Tibial artery (tissue), 1 donor: ENCODE measurements around a stretch of chr6.

- PRO-cap: no peak
Measured at GRCh38 chr6:151916693-151917526, 109.4 kb downstream of the ESR1 start.

DNA sequence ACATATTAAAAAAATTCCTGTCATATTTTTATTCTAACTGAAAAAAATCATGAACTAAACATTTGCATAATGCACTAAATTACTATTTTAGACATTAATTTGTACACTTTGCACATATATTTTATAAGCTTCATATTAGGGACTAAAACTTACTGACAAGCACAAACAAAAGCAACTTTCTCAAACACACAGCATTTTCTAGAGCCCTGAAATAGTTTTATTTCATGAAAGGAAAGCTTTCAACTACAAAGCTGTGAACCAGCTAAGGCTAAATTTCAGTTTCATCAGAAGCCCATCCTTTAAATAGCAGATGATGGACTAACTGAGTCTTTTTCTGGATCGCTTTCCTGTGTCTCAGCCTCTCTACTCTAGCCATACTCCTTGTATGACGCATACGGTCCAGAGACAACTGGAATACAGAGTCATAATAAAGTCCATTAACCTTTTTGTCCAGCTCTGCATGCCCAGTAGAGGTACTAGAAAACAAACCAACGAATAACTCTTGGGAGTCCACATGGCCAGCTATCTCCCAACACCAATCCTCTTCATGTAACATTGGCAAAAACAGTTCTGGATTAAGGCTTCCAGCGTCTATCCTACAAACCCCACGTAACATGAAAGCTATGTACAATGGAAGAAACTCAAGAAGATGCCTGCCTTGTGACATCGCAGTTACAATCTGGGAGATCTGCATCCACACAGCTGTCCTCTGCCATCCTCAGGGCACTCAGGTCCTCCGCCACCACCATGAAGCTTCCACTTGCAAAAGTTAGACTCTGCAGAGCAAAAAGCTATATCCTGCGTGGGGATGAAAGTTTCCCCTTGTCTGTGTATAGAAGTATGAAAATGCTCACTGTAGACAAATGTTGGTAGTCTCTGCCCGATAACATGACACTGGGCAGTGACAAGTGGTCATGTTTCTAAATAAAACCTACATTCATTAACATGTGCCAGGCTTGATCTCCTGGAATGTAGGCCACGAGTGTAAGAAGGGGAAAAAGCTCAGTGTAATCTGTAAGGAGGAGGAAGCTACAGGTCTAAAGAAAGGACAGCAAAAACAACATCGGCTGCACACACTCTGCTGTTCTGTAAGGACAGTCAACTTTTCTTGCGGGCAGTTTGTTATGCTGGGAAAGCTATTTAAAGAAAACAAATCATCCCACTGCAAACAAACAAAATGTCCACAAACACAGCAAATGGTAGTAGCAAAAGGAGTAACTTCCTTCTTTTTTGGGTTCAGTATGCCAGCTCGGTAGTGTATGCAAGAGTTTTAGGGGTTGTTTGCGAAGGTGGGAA is 360.4 kb downstream of the ESR1 start:
- PRO-cap: no peak

GRCh38 chr6:152268045-152268517 is 369.1 kb downstream of the SYNE1 start:
- PRO-cap: no peak

- PRO-cap: no peak
Measured at GRCh38 chr6:152635775-152636730, 1.1 kb downstream of the SYNE1 start.

GRCh38 chr6:152700445-152700762 is 2.7 kb downstream of the MYCT1 start:
- PRO-cap: no peak

- PRO-cap: no peak
Measured at GRCh38 chr6:154246411-154247356, 109.9 kb downstream of the IPCEF1 start.

DNA sequence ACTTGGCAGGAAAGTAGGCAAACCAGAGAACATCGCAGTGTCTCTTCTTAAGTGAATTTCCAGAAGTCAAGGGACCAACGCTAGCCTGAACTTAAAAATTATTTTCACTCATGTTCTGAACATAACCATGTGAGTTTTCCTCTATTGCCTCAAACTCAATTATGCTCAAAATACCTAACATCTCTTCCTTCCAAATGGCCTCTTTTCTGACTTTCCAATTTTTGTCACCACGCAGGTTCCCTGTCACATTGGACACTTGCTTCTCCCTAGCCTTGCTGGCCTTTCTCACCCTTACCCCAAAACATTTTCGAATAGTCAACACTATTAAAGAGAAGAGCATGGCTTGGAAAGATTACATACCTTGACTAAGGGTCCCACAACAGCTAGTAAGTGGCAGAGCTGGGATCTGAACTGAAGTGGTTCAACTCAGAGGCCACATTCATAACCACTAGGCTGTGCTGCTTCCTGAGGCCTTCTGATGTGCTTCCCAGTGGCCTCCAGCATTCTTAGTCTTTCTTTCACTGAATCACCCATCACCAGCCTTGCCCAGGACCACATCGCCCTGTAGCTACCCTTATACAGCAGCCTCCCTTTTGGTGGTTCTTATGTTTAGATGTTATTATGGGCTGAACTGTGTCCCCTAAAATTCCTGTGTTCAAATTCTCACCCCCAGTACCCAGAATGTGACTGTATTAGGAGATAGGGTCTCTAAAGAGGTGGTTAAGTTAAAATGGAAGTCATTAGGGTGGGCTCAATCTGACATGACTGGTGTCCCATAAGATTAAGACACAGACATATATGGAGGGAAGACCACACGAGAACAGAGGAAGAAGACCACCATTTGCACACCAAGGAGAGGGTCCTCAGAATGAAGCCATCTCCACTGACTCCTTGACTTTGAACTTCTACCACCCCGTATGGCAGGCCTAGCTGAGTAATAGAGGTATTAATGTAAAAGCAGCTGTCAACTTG is 60.6 kb upstream of the IPCEF1 start:
- PRO-cap: no peak

GRCh38 chr6:154438657-154439715 is 71.5 kb downstream of the CNKSR3 start:
- PRO-cap: no peak

DNA sequence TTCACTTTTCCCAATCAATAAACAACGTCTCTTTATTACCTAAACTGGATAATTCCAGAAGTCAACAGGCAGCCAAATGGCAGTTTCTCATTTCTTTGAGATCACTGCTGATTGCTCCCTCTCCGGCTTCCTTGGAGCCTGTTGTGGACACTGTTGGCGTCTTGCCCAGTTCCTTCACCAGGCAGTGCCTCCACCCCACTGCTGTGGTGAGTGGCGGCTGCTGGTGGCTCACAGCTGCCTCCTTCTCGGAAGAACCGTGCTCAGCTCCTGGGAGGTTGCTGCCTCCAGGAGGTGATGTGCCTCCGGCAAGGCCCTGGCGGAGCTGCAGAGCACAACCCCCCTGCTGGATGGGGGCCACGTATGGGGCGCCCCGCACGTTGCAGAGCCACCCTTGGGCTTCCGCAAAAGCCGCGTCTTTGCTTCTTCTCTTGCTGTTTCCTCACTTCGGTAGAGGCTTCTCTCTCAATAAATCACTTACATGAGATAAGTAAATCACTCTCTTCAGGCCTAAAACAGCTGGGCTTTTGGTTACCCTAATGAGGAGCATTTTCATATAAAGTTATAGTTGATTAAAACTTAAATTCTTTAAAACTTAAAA is 105.2 kb upstream of the CNKSR3 start:
- PRO-cap: no peak

DNA sequence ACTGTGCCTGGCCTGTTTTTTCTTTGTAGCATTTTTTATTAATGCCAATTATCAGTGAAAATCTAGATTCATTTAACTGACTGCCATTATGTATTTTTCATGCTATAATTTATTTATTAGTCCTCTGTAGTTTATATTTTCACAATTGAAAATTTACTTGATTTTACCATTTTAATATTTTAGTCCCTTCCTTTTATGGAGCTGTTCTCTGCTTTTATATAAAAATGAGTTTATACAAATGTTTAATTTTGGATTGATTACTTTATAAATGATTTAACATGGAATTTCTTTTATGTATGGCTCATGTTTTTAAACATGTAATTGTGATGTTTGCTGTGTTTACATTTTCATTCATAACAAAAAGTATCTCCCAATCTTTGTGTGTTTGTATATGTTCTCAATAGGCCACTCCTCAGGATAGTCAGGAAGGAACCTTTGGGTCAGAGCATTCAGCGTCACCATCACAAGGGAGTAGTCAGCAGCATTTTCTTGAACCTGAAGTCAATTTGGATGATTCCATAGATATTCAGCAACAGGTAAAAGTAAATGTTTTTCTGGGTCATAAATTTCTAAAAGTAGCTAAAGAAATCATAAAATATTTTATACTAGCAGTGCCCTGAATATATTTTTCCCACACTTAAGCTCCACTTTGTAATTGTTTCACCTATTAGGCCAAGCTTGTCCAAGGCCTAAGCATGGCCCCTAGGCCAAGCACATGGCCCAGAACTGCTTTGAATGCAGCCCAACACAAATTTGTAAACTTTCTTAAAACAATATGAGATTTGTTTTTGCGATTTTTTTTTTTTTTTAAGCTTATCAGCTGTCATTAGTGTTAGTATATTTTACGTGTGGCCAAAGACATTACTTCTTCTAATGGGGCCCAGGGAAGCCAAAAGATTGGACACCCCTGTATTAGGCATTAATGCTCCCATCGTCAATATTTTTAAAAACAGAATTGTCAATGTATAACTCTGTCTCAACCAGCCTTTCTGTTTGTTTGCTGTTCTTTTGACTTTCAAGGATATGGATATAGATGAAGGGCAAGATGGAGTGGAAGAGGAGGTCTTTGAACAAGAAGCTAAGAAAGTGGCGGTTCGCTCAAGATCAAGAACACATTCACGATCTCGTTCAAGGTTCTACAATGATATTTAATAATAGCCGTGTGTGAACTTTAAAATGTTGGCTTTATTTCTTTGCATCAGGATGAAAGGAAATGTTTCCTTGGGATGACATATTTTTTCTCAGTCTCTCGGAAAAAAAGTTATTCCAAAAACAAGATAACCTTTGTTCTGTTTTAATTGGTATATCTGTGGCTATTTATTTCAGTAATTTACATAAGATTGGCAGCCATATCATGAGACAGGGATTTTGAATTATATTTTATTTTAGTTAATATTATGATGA is 75.0 kb downstream of the SCAF8 start:
- PRO-cap: no peak

DNA sequence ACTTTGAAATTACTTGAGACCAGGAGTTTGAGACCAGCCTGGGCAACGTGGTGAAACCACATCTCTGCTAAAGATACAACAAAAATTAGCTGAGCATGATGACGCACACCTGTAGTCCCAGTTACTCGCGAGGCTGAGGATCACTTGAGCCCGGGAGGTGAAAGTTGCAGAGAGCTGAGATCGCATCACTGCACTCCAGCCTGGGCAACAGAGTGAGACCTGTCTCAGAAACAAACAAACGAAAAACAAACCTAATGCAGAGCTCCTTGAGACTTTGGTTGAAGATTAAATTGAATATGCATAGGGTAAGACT is 80.8 kb downstream of the SCAF8 start:
- PRO-cap: no peak

DNA sequence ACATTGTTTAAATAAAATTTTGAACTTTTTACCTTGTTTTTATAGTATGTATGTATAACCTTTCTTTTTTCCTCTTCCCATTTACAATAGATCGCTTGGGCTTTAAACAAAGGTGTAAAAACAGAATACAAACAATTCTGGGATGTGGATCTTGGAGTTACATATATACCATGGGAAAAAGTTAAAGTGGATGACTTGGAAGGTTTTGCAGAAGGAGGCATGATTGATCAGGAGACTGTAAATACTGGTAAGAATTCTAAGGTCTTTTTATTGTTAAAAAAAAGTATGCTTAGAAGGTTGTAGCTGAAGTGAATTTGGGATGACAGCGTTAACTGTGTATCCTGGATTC is 86.8 kb downstream of the SCAF8 start:
- PRO-cap: no peak

GRCh38 chr6:154830597-154831253 is 97.5 kb downstream of the SCAF8 start:
- PRO-cap: no peak

DNA sequence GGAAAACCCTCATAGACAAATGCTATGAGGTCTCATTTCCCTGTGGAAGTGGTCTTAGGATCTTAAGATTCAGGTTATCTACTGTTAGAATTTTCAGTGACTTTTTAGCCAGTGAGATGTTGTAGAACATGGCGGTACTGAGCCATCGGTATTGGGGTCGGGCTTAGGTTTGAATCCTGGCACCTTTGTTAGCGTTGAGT is 118.7 kb upstream of the CLDN20 start:
- PRO-cap: no peak

DNA sequence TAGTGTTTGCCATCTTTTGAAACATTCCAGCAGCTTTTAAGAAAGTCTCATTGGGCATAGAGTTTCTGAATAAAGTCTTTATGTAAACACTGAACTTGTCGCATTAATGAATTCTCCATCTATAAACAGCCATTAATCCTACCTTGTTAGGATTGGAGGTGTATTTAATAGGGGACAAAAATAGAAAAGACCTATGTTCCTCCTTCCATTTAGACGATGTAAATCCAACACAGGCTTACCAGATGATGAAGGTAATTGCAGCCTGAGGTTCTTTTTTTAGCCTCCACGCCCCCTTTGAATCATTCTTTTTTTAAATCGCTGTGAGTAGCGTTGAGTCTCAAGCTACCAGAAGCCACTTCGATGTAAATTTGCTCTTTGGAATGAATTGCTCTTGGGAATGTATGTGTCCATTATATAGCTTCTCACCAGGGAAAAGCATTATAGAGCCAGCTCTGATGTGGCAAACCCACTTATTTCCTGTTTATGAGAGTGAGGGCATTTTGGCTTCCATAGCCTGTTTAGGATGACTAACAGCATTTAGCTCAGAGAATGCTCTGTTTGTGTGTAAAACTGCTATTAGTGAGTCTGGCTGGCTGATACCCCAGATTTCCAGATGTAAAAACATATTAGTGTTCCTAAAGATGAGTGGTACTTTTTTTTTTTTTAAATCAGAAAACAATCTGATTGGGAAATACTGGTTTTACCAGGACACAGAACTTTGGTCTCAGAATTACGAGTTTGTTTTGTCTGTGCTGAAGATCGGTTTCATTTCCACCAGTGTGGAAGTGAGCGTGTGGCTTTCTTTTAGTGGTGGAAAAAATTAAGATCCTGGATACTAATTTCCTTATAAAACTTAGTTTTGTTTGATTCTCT is 74.9 kb upstream of the CLDN20 start:
- PRO-cap: no peak

DNA sequence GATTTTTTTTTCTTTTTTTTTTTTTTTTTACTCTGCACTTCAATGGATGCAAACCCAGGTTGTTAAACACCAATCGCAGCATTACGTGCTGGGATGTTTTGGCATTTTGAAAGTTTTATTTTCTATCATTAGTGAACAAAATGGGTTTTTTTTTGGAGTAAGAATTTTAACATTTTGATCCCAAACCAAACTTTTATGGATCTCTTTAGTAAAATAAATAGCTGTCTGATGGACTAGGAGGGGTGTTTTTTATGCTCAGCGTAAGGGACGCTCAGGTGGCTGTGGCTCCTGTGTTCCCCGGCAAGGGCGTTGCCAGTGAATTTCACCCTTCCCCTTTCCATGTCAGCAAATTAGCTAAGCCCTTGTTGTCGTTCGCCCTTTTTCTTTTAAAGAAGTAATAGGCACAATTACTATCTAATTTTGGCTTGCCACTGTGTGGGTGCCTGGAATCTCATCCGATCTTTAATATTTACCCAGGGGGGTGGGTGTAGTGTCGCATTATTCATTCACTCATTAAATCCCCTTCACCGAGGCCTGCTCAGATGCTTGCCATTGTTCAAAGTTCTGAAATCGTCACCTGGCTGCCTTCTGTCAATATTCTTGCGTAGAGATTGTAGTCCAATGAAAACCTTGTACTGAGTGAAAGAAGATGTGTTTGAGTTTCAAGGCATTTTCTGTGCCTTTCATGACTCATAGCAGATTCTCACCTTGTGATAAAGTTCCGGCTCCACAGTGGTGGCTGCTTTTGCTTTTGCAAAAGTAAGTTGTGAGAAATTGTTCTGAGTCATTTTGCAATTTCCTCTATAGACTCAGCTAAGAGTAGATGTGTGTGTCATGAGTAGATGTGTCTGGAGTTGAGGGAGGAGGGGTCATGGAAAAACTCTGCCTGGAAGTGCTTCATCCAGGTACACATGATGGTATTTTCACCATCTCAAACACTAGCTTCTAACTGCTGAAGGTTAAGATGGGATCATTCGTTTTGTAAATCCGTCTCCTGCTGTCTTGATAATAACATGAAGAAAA is 40.0 kb upstream of the CLDN20 start:
- PRO-cap: no peak

DNA sequence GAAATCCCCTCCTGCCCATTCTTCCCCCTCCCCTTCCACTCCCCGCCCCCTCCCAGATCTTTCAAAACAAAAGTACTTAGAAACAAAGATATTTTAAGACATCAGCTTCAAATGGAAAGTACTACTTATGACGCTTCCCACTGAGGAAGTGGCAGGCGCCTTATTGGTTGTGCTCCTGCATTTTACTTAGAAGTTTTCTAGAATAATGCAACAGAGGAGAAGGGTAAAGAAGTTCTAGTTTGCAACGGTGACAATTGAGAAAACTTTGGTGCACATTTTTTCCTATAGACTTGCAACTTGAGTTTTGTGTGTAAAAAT is 37.1 kb downstream of the NOX3 start:
- PRO-cap: no peak

GRCh38 chr6:156279132-156279808 is 497.9 kb upstream of the ARID1B start:
- PRO-cap: no peak

GRCh38 chr6:156557508-156558051 is 219.6 kb upstream of the ARID1B start:
- PRO-cap: no peak

DNA sequence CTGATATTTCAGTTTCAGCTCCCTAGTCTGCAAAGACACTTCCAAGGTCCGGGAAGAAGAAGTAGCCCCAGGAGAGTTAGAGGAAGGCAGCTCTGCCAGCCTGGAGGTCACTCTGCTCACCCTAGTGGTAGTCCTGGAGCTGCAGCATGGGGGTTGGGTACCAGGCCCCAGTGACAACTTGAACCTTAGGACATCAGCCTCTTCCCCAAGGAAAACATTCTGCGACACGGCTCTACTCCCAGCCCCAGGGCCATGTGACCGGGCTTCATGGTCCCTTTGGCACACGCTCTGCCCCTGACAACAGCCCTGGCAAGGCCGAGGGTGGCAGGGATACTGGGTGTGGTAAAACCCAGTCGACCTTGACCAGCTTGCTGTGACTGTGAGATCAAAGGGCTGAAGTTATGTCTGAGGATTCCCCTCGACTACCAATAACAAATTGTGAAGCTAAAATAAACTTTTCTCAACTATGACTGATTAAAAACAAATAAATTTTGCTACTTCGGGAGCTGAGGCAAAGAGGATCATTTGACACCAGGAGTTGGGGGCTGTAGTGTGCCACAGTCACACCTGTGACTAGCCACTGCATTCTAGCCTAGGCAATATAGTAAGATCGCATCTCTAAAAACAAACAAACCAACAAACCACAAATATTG is 24.4 kb upstream of the ARID1B start:
- PRO-cap: no peak